Measurements from ENCODE around the gene MRPS36.

DNA sequence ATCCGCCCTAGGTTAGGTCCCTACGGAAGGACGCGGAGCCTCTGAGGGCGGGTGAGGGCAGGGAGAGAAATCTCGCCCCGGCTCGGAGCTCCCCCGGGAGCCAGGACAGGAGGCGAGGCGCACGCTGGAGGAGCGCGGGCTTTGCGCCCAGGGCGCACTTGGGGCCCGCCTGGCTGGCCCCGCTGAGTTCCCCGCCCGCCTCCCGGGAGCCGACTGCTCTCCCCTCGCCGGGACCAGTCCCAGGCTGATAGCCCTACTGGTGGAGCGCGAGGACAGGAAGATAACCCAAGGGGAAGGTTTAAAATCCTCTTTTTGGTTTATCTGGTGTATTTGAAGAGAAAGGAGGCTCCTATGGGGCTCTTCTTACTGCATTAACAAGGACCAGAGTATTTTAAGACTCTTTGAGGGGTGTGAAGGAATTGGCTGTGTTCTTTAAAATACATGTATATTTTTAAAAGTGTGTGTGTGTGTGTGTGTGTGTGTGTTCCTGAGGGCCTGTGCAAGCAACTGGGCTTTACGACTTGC is 677 bp downstream of the SHISAL2B start:
- RRBS, result 1% methylated on average over 8 of the region's 27 CpGs

- RRBS, result no CpG with 5 or more reads among the region's 5 CpGs
These were observed 16.6 kb downstream of the CWC27 start for GRCh38 chr5:64785151-64785824.

DNA sequence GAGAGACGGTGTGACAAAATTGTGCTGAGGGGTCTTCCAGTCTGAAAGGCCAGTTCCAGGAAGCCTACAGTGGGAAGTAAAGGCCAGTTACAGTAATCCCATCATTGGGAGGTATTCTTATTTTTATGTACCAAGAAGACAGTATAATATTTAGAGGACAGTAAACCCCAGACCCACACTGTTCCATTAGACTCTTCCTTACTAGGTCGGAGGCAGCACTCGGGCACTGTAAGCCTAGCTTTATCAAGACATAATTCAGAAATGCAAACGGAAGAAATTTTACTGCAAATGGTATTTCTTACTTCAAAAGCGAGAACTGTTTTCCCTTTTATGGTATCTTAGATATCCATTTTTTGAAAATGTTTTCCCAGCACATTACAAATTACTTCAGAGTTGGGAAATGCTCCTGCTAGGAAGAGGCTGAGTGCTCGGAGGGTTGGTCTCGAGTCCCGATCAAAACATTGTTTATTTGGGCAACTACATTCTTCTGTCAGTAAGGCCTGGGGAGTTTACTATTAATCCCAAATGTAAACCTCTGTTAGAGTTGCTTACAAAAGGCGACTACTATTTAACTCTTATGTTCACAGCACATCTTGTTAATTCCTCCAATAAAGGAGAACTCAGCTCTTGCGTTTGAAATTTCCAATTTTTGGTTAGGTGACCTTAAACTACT is 332.9 kb downstream of the CWC27 start:
- RRBS, result no CpG with 5 or more reads among the region's 10 CpGs

- RRBS, result 4% methylated on average over 33 of the region's 67 CpGs
These were observed 334.5 kb downstream of the CWC27 start for GRCh38 chr5:65102894-65103991.

DNA sequence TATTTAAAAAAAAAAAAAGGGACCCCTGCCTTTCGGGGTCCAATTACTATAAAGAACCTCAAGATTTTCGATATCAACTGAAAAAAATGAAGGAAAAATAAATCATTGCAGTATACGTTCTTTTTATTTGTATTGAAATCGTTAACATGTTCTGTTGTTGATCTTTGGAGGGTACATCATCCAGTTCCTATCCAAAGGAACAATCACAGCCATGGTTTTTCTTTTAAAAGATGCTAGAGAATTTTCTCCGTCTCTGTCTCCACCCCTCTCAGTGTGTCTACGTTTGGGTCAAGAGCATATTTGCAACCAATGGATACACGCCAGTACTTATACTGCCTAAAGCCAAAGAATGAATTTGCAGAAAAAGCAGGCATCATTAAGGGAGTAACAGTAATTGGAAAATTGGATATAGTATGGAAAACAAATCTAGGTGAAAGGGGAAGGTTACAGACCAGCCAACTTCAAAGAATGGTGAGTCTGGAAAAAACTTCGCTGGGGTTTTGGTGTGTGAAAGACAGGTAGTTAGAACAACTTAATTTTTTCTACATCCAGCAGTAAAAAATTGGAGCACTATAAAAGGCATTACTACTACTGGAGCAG is 35.7 kb downstream of the SHLD3 start:
- RRBS, result no CpG with 5 or more reads among the region's 8 CpGs

- RRBS, result no CpG with 5 or more reads among the region's 11 CpGs
These were observed 49.0 kb downstream of the ERBIN start for GRCh38 chr5:65975194-65976024.

- RRBS, result no CpG with 5 or more reads among the region's 6 CpGs
These were observed 25.7 kb downstream of the MAST4 start for GRCh38 chr5:66621879-66622339.

DNA sequence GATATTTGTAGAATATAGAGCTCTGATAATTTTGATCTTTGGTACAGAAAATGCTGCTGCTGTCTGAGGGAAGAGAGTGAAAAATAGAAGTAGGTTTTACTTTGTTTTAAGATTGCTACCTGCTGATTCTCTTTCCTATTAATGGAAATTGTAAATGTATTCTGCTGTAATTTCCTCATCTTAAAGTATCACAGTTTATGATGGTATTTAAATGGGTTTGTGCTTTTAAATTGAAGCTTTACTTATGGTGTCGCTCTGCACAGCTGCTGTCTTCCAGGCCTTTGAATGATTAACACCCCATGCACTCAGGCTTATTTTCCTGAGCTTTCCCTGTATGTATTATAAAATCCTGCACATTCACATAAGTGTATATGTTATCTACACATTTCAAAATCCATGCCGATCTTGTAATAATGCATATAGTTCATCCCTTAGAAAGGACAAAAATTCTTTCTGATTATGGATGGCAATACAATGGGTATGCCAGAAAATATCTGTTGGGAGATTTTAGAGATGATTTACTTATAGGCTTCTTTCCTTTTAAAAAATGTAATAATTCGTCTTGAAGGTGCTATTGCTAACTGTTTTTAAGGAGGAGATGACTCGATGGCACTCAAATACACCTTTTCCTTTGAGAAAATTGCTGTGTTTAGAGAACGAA is 180.0 kb downstream of the CD180 start:
- RRBS, result no CpG with 5 or more reads among the region's 5 CpGs

DNA sequence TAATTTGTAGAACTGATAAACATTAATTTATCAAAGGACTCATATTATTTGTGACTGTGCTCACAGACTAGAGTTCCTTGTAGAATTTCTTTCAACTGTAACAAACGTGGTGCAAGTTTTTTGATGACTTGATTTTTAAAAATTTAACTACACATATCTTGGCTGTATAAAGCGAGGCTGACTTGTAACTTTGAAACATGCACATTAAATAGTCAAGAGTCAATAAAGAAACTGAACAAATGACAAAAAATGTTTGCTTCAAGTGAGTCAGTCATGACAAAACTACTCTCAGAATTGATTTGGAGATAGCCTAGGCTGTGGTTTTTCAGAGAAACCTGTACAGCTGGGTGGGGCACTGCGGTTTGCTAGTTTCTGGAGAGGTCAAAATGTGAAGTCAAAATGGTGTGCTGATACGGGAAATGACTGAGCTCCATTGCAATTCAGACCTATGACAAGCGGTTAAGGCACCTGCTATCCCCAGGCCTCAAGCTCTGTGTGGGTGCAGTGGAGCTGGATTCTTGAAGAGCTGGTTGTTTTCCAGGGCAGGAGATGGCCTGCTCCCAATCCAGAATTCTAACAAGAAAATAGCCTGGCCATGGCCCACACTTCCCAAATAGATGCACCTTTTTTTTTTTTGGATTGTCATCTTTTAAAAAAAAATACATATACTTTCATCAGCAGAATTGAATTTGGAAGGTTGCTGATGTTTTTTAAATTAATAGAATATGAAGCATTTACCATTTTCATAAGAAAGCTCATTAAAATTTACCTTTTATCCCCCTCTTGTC is 10.4 kb upstream of the CD180 start:
- RRBS, result no CpG with 5 or more reads among the region's 5 CpGs

DNA sequence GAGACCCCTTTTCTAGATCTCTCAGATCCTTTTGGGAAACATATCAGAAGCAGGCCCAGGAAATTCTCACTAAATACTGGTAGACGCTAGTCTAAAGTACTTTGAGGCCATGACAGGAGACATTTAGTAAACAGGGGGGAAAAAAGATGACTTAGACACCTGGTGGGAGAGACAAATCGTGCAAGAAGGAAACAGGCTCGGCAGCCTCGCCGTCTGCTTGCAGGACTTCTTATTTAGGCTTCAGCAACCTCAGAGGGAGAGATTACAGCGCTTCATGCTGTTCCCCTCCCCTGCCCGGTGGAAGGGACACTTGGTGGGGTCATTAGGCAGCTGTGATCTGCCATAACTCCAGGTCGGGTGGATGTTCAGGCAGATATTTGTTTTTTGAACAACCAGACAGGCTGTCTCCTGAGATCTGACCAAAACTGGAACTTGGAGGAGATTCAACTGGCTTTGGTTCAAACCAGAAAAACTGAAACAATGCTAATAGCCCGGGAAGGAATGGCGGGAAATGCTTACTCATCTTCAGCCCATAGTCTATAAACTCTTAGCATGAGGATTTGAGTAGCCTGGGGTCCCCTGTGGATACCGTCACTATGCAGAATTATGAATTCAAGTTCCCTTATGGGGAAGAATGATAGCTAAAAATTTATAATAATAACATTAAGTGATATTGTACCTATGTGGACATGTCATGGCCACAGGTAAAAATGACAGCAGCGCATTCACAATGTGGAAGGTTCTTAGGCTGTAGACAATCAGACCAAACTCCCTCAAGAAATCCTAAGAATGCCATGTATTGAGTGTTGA is 38.2 kb upstream of the CD180 start:
- RRBS, result no CpG with 5 or more reads among the region's 12 CpGs

DNA sequence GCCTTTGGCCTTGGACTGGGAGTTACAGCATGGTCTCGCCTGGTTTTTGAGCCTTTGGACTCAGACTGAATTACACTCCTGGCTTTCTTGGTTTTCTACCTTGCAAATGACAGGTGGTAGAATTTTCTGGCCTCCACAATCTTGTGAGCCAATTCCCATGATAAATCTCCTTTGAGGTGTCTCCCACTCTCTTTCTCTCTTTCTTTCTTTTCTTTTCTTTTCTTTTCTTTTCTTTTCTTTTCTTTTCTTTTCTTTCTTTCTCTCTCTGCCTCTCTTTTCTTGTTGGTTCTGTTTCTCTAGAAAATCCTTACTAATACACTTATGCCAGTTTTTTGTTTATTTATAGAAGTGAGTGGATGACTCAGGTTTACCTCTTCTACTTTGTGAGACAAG is 60.7 kb upstream of the CD180 start:
- RRBS, result no CpG with 5 or more reads among the region's 1 CpG

DNA sequence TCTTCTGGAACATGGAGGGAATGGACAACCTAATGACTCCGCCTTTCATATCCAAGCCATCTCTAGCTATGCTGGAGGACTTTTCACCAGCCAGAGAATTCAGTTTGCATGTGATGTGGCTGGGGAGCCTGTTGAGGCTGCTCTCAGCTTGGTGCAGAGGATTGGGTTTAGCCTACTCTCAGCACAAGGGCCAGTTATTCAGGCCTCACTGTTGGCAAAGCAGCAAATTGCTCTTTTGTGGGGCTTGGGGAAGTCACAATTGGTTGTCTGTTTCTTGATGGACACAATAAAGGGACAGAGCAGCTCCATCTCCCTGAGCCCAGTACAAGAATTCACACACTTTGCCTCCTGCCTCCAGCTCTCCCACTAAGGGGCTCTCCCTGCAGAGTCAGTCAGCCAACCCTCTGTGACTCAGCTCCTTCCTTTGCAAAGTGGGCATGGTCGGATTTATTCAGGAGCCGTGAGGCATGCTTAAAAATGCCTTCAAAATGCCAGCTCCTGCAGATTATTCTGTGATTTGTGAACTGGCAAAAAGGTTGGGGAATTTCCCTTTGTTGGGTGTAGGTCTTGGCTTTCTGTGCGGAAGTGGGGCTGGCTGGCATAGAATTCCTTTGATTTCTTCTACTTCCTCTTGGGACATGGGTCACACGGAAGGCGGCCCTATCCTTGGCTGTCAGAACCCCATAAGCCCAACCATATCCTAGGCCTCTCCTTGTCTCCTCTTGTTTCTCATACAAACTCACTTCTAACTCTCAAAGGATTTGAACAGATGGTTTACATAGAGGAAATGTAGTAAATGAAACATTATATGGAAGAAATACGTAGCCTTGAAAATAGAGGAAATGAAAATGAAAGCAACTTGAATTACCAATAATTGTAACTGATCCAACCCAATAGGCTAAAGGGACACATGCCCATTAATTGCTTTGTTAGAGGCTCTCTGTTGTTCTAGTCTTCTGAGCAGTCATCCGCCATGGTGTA is 118.7 kb upstream of the CD180 start:
- RRBS, result no CpG with 5 or more reads among the region's 8 CpGs

DNA sequence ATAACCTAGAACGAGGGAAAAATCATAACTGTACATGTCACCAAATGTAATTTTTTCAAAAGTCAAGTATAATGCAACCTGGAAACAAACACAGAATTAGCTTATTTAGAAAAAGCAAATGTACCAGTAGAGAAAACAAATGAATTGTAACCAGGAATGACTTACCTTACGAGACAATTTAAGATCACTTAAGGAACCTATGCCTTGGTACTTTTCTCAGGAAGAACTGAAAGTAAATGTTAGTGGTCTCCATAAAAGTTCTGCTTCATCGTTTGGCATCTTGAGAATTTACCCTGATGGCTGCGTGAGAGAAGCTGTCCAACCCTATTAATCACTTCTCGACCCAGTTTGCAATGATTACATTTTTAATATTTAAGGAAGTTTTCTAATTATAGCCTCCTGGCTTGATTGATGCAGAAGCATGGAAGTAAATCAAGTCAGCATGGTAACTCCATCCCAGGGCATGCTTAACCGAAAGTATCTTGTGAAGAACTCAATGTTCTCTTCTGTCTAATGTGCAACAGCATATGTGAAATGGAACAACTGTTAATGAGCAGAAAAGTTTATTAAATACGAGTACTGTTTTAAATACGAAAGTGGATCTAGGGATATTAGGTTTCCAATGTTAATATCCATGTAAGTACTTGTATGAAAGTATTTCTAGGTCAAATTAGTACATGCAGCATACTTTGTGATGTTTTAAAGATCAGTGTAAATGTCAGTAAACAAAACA is 278.8 kb upstream of the CD180 start:
- RRBS, result no CpG with 5 or more reads among the region's 8 CpGs

DNA sequence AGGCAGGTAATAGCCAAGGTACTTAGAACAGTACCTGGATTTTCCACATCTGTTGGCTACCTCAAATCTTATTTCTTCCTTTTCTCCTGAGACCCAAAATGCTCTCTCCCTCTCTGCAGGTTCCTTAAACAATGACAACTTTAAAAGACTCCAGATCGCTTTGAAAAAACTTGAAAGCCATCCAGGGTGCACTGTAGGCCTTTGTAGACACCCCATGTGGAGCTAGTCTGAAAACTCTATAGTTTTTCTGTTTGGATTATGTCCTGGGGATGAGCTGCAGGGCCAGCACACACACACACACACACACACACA is 341.4 kb upstream of the CD180 start:
- RRBS, result no CpG with 5 or more reads among the region's 1 CpG

- RRBS, result no CpG with 5 or more reads among the region's 4 CpGs
These were observed 422.7 kb upstream of the PIK3R1 start for GRCh38 chr5:67792741-67793400.

DNA sequence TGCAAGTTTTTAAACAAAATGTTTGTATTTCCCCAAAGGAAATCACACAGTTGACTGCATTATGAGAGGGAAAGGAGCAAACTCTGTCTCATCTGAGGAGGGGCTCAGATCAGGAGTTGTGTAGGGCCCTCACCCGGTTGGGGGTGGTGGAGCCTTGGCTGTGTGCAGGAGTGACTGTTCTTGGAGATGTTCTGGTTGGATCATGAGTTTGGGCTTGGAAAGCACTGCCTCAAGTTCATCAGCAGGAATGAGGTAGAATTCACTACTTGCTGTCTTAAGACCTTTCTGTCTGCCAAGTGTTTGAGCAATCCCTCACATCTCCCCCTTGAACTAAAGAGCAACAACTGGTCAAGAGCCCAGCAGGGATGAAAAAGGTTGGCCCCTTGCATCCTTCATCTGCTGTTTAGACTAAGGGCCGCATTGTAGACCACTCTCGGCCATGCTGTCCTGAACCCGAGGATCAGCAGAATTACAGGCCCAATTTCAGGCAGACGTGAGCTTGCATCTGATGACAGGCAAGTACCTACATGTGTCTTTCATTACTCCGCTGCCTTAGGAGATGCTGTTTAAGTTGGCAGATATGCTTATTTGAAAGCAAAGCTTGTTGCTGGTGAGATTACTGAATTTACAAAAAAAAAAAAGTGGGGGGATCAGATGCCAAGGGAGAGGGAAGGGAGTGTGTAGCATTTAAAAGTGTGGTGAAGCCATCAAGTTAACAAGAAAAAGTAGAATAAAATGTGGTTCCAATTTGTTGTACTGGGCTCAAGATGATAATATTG is 36.4 kb downstream of the PIK3R1 start:
- RRBS, result no CpG with 5 or more reads among the region's 6 CpGs

DNA sequence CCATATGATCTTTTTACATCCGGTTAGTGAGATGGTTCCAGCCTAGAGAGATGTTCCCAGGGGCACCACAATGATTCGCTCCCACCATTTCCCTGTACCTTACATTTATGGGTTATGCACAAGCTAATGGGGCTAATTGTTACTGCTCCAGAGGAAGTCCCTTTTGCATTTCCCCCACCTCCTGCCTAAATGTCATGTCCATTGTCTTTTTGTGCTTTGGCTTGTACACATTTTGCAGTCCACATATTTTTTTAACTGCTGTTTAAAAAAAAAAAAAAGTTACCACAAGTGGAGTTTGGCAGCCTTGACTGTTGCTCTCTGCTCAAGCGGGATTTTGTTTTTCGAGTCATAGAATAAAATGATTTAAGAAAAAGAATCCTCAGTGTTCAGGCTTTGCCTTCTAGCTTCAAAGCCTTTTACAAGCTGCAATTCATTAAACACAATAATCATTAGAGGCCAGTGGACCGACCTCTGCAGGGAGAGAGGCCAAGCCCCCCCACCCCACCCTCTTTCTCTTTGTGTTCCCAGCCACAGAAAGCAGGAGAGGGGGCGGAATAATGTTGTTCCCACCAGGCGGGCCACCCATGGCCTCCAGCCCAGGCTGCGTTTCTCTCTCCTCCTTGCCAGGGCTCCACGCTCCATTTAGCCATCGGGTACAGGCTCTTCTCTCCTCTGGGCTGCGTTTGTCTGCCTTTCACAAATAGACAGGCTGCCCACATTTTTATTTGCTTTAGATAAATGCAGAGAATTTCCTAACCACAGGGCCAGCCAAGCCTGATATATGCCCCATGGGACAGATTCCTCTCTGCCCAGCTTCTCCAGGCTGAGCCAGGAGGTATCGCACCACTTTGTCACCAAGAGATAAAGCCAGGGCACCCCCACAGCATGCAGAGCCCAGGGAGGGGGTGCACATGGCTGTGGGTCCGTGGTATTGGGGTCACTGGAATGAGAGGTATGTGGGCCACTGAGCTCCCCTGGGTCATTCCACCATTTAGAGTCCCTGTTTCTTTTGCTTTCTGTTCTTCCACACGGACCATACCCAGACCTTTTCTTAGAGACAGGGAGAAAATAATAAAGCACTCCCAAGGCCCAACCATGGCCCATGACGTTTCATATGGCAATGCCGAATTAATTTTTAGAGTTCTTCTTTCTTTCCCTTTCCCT is 318.7 kb downstream of the PIK3R1 start:
- RRBS, result no CpG with 5 or more reads among the region's 16 CpGs

- RRBS, result under 1% methylated on average over 15 of the region's 76 CpGs
These were observed at the start of gene MRPS36 for GRCh38 chr5:69217331-69218692. TSS of gene MRPS36 (plus strand) at chr5:69217760.

- RRBS, result no CpG with 5 or more reads among the region's 7 CpGs
These were observed 427 bp downstream of the RAD17 start for GRCh38 chr5:69370104-69370386.

Measured in epithelial cell of prostate (primary cell).